Heart (tissue), 3 donors: ENCODE measurements around a stretch of chr3.

DNA sequence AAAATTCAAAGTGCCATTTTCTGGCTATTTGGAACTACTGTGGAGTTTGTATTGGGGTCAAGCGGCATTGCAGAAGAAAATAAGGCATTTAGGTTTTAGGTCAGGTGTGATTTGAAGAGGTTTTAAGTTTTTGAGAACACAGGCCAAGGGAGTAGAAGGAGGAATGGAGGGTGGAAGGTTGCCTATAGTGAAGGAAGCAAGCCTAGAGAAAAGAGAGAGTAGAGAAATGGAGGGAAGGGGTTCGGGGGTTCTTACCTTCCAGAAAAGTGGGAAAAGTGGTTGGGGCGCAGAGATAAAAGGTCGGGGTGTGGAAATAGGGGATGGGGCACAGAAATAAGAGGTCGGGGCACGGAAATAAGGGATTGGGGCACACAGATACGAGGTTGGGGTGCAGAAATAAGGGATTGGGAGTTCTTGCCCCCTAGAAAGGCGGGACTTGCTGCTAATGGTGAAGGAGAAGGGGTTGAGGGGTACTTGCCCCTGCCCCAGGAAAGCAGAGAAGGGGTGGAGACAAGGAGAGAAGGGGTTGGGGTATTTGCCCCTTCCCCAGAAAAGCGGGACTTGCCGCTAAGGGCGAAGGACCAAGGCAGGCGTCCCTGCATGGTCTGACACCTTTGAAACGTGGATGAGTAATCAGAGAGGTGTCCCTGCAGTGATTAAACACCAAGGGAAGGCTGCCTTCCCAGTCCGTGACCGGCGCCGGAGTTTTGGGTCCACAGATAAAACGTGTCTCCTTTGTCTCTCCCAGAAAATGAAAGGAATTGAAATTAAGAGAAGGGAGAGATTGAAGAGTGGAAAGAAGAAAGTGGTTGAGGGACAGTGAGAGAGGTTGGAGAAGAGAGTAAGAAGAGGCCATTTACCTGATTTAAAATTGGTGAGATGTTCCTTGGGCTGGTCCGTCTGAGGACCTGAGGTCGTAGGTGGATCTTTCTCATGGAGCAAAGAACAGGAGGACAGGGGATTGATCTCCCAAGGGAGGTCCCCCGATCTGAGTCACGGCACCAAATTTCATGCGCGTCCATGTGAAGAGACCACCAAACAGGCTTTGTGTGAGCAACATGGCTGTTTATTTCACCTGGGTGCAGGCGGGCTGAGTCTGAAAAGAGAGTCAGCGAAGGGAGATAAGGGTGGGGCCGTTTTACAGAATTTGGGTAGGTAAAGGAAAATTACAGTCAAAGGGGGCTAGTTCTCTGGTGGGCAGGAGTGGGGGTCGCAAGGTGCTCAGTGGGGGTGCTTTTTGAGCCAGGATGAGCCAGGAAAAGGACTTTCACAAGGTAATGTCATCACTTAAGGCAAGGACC lies 17.0 kb upstream of the RTP1 start:
- RAMPAGE, long total RNA, 2 experiments, result no peak in any of the 2 experiments

GRCh38 chr3:187289851-187290452 lies 1.6 kb downstream of the MASP1 start:
- RAMPAGE, long total RNA, 2 experiments, result no peak in any of the 2 experiments

GRCh38 chr3:187292186-187292581 lies 647 bp upstream of the MASP1 start:
- RAMPAGE, long total RNA, 2 experiments, result no peak in any of the 2 experiments

DNA sequence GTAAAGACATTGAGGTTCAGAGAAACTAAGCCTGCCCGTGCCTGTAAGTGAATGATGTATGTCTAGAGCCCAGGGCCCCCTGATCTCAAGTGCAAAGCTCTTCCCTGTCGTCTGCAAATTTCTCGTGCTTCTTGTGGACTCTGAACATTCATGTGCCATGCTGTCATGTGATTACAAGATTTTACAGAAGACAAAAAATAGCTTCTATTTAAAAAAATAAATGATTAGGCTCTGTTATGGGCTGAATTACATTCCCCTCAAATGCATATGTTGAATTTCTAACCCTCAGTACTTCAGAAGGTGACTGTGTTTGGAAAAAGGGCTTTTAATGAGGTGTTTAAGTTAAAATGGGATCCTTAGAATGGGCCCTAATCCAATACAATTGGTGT lies 3.8 kb upstream of the MASP1 start:
- RAMPAGE, long total RNA, 2 experiments, result no peak in any of the 2 experiments

- RAMPAGE, long total RNA, 2 experiments, result no peak in any of the 2 experiments
These were observed 132.5 kb downstream of the SST start for GRCh38 chr3:187537726-187538084.

DNA sequence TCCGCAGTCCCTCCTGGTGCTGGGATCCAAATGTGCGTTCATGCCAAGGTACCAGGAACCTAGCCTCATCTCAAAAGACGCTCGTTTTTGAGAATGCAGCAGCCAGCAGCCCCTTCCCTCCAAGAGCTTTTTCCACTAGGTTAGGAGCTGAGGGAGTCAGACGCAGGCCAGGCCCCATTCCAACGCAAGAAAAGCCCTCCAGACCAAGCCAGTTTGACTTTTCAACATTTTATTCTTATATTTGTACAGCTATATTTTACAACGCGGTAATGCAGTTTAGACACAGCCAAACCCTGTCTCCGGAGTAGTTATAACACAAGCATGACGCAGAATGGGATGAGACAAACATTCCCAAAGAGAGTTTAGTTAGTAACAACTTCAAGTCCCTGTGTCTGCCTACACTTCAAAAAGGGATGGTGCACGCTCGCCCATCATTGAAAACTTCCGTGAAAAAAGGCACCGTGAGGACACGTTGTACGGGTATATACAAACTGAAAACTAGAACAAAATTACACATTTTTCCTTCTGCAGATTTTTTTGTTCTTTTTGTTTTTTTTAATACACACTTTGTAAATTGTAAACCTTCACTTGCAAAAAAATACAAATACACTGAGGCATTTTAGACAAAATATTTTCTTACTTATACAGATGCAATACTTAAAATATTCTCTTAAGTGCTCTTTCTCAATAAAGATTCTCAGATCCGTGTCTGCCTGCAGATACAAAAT lies 19.0 kb upstream of the RTP2 start:
- RAMPAGE, long total RNA, 2 experiments, result no peak in any of the 2 experiments

DNA sequence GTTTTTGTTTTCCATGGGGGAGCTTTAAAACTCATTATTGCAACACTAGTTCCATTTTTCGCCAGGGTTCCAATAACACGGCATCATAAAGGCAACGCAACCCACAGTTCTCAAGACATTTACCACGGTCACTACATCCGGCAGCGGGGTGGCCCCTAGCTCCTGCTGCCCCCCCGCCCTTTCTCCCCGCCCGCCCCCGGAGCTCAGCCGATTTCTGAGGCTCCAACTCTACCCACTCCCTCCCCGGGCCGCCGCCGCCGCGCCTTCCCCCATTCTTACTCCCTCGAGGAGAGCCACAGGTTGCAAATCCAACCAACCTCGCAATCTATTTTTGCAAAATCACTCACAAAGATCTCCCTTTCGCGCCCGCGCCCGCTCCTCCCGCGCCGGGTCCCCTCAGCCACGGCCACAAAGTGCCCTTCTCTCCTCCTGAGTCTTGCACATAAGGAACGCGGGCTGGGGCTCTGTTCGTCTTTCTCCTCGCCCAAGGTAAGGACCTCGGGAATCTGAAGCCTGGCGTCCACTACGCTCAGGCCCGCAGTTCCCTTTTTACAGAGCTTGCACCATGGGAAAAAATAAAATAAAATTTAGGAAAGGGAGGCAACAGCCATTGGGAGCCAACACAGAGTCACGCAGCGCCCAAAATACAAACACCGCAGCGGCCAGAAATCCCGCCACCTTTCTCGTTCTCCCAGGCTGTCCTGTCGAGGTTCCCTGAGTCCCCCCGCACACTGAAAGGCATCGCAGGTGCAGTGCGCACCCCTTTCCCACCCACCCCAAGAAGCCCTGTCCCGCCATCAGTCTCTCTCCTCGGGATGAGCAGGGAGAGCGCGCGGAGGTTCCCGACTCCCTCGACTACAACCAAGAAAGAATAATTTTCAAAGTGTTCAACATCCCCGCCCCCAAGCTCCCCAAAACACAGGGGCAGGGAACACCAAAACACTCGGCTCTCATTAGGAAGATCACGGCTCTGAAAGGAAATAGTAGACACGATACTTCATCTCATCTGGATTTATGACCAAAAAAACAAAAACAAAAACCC lies 1.4 kb downstream of the BCL6 start:
- RAMPAGE, long total RNA, 2 experiments, result start-site peak on the plus strand in 1 of 2 experiments, centred at positions 225 to 392 of the sequence, 9 to 12 reads per replicate

GRCh38 chr3:187795497-187796075 lies 50.3 kb upstream of the BCL6 start:
- RAMPAGE, long total RNA, 2 experiments, result no peak in any of the 2 experiments

DNA sequence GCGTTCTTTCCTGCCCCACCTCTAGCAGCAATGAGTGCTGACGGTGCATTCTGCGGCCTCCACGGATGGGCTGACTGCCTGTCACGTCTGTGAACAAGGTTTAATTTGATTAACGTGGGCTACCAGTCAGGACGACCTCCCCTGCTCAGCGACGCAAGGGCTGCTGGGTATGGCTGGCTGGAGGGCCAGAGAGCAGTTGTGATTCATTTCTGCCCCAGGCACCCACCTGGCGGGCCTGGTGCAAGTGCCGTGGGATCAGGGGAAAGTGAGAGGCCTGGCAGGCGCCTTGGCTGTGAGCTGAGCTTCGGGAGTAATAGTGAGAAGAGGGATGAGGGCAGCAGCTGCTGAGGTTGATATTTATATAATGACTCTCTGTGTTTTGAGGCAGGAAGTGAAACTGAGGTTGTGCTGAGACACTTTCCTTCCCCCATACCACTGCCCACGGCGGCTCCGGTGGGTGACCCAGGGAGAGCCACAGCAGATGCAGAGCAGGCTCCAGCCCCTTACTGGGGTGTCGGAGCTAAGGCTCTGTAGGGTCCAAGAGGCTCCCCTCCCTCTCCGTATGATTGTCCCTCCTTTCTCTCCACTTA lies 190.5 kb upstream of the BCL6 start:
- RAMPAGE, long total RNA, 2 experiments, result no peak in any of the 2 experiments

DNA sequence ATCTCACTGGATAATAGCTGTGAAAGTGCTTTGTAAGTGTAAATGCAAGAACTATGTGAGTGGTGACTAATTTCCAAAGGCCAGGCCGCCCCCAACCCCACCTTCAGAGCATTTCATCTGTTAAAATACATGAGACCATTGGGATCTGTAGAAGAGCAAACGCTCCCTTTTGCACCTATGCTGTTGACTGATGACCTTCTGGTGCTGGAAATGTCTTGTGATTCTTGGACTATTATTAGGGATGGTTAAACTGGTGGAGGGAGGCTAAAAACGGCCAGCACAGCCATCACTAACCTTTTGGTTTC lies 196.7 kb upstream of the LPP start:
- RAMPAGE, long total RNA, 2 experiments, result no peak in any of the 2 experiments

DNA sequence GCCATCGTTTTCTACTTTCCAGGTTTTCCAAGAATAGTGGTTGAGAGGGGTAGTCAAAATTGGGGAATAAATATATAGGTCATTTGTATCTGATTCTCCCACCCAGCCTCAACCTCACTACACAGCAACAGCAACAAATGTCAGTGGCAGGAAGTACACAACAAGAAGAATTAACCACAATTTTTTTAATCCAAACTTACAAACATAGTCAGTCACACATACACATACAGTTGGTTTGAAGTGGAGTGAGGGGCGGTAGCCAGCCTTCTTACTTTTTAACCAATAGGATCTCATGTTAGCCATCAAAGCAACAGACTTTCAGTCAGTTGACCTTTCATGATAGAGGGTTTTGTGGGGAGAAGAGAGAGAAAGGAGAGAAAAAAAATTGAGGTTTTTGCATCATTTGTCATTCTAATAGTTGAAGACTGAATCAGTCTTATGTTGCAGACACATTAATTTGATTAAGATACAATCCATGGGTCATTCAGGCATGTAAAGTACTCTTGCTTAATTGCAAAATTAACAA lies 159.8 kb upstream of the LPP start:
- RAMPAGE, long total RNA, 2 experiments, result no peak in any of the 2 experiments

DNA sequence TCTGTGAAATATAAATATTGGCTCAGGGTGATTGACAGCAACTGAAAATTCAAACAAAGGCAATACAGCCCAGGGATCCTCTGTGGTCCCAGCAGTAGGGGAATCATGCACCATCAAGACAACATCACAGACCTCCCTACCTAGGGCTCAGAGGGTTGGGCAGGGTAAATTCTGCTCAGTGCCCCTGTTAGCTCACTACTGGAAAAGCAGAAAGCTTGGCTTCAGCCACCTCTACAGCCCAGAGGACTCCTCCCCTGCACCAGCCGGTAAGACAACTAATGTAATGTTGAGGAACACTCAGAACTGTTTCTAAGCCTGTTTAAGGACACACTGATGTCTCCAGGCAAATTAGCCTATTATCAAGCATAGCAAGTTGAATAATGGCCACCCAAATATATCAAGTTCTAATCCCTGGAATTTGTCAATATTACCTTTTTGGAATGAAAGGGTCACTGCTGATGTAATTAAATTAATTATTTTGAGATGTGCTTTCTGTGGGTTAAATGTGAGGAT lies 117.3 kb upstream of the LPP start:
- RAMPAGE, long total RNA, 2 experiments, result no peak in any of the 2 experiments

DNA sequence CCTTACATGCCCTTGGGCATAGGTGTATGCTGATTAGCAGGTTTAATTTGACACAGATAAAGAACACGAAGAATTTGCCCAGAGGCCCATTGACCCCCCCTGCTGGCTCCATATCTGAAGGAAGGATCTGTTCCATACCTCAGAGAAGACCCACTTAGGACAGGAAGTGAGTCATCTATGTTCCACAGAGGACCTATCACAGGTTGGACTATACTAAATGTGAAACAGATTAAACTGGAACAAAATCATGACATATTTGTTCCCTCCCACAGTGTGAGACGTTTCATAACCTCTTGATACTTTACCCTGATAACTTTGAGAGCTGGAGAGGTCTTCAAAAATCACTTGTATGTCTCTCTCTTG lies 92.7 kb upstream of the LPP start:
- RAMPAGE, long total RNA, 2 experiments, result no peak in any of the 2 experiments

GRCh38 chr3:188081853-188082456 lies 72.0 kb upstream of the LPP start:
- RAMPAGE, long total RNA, 2 experiments, result no peak in any of the 2 experiments

DNA sequence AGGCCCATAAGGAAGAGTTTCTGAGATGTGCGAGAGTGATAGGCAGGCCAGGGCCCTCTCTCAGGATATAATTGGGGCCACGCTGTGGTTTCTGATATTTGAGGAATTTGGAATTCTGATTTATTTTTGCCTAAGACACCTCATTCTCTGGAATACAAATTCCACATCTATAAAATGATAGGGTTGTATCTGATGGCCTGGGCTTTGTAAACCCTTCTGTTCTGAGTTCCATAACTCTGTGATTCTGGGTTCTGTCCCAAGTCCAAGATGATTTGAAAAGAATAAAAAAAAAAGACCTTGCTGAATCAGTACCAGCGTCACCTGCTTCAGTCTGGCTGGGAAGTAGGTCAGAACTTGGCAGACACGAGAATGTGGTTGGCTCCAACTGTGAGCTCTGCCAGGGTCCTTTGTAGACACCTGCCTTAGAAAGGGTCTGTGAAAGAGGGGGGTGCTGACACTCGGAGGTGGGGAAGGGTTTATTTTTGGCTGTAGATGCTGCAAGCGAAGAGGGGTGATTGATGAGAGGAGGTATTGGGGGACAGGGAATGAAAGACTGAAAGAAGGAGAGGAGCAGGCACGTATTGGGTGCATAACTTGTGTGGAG lies 35.5 kb downstream of the LPP start:
- RAMPAGE, long total RNA, 2 experiments, result no peak in any of the 2 experiments

DNA sequence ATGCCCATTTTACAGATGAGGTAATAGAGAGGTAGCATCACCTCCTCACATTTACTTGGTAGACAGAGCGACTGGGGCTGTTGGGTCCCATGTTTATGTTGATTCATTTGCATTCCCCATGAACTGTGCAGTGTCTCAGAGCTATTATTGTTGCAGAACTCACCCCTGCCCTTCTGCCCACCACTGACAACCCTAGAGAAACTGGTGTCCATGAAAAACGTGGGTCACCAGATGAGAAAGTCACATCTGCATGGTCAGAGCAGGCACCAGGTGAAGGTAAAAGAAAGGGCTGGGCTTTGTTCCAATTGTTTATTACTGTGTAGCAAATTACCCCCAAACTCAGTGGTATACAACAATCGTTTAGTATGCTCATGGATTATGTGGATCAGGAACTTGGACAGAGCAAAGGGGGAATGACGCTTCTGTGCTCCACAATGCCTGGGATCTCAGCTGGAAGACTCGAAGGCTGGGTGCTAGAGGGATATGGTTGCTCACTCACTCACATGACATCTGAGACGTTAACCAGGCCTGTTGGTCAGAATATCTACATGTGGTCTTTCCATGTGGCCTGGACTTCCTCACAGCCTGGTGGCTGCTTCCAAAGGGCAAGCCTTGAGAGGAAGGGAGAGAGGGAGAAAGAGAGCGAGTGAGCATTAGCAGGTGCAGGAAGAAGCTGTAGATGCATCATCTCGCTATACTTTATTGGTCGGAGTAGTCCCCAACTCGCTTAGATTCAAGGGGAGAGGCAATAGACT lies 44.8 kb downstream of the LPP start:
- RAMPAGE, long total RNA, 2 experiments, result no peak in any of the 2 experiments

- RAMPAGE, long total RNA, 2 experiments, result no peak in any of the 2 experiments
These were observed 100.7 kb downstream of the LPP start for GRCh38 chr3:188254354-188255349.

- RAMPAGE, long total RNA, 2 experiments, result no peak in any of the 2 experiments
These were observed 136.7 kb downstream of the LPP start for GRCh38 chr3:188290713-188291060.

DNA sequence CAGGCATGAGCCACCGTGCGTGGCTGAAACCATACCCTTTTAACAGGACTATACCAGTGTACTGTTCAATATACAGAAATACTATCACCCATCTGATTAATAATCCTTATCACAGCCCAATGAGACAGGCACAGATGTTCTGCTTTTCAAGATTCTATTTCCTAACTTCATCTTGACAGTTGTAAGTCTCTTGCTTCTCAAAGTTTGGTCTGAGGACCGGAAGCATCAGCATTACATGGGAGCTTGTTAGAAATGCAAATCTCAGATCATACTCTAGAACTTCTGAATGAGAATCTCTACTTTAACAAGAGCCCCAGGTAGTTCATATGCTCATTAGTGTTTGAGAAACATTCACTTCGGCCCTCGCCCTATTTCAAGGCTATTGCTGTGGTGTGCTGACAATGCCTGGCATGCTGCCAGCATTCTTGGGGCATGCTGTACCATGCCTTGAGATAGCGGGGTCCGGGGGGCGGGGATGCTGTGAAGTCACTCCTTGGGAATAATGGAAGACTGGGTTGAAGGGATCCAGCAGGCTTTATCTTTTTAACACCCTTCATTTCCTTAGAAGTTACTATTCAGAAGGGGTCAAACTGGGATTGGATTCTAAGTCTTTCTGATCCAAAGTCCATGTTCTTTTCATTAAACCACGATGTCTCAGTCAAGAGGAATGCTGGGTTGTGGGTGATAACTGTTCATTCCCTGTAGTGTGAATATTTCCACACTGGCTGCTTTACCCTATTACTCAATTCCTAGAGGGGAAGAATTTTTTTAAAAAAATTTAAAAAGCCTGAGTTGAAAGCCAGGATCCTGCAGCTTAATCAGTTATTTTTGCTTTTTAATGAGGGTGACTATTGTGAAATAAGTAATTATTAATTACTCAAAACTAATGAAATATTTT lies 194.7 kb downstream of the LPP start:
- RAMPAGE, long total RNA, 2 experiments, result no peak in any of the 2 experiments

- RAMPAGE, long total RNA, 2 experiments, result no peak in any of the 2 experiments
These were observed 246.5 kb downstream of the LPP start for GRCh38 chr3:188400284-188401007.